ENCODE results near the gene STRA8.

GRCh38 chr7:134515824-134516284 is 11.5 kb upstream of the AKR1B10 start:
- PRO-cap: no peak

GRCh38 chr7:134636031-134636574 is 10.6 kb upstream of the BPGM start:
- PRO-cap: no peak

GRCh38 chr7:134645798-134646652 is 628 bp upstream of the BPGM start:
- PRO-cap: bidirectional peak, plus-strand start at chr7:134646854, minus-strand start at chr7:134646548

- PRO-cap: no peak
Measured at GRCh38 chr7:134933862-134934456, 52.3 kb upstream of the AGBL3 start.

- PRO-cap: no peak
Measured at GRCh38 chr7:134993755-134994439, 7.6 kb downstream of the AGBL3 start.

- PRO-cap: no peak
Measured at GRCh38 chr7:134994951-134996125, 9.0 kb downstream of the AGBL3 start.

DNA sequence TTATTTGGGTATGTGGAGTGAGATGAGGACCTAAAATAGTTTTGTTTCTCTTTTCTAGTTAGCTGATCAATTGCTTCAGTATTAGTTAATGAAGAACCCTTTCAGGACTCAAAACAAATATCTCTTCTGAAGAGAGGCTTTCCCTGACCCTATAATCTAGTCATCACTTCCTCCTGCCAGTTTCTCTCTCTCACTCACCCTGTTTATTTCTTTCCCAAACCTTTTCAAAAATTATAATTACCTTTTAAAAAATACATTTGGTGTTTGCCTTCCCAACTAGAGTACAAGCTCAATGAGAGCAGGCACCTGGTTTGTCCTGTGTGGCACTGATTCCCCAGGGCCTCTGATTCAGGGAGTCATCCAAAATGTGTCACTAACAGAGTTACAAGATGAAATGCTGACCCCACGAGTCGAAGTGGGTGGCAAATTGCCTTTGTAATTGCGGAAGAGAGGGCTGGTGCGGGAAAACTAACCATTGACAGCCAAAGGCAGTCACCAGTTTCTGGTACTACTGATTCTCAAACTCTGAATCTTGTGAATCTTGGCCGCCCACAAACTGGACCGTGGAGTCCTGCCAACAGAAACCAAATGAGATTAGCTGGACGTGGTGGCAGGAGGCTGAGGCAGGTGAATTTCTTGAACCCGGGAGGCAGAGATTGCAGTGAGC is 2.4 kb downstream of the TMEM140 start:
- PRO-cap: no peak

- PRO-cap: no peak
Measured at GRCh38 chr7:135164097-135165027, 6.1 kb downstream of the CYREN start.

- PRO-cap: no peak
Measured at GRCh38 chr7:135171271-135172371, 1.1 kb upstream of the CYREN start.

DNA sequence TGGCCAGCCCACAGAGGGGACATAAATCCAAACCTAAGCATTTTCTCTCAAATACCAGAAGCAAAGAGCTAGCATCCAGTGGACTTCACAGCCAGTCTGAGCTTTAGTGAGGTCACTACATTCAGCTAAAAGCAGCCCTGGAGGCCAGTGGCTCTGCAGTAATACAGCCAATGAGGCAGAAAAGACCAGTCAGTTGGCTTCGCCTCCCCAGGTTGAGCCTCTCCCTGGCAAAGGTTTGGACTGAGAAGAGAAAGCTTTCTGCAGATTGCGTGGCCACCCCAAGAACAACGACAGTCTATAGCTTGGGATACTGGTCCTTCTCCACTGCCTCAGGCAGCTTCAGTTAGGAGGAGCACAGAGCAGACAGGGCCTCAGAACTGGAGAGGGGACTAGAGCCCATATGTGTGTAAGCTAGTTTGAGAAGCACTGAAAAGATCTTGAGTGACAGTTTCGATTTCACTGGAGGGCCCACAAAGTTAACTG is 3.8 kb downstream of the WDR91 start:
- PRO-cap: no peak

DNA sequence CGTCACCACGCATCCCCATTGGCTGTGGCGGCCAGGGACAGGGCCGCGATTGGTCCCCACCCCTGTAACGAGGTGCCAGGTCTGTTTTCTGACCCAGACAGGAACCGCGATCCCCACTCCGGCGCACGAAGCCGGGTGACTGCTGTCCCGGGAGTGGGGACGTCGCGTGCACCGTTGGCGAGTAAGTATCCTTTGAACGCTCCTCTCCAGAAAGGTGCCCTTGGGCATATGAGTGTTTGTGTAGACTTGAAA is at the start of gene STRA8:
Gene STRA8 (plus strand): TSS at position 116 of the 252 bp plus-strand sequence.
- PRO-cap: no peak

DNA sequence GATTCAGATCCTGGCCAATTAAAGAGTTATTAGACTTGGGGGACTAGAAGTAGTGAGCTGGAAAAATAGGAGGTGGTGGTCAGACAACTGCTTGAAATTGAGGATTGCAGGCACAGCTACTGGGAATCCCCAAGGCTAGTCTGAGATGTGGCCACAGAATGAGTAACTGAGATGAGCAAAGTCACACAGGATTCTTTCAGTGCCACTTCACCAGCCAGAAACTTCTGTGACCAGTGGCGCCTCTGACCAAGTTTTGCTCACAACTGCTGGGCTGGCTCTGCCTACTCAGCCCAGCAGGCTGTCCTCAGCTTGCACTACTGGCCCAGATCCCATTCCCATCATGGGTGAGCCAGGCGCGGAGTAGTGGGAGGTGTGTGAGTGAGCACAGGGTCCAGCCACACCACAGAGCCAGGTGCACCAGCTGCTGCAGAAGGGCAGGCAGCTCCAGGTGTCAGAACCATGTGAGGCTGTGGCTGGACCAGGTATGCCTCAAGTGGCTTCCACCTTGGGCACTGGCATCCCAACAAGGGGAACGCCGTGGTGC is 29.4 kb downstream of the STRA8 start:
- PRO-cap: no peak

GRCh38 chr7:135619232-135619928 is 42.9 kb upstream of the STMP1 start:
- PRO-cap: no peak

DNA sequence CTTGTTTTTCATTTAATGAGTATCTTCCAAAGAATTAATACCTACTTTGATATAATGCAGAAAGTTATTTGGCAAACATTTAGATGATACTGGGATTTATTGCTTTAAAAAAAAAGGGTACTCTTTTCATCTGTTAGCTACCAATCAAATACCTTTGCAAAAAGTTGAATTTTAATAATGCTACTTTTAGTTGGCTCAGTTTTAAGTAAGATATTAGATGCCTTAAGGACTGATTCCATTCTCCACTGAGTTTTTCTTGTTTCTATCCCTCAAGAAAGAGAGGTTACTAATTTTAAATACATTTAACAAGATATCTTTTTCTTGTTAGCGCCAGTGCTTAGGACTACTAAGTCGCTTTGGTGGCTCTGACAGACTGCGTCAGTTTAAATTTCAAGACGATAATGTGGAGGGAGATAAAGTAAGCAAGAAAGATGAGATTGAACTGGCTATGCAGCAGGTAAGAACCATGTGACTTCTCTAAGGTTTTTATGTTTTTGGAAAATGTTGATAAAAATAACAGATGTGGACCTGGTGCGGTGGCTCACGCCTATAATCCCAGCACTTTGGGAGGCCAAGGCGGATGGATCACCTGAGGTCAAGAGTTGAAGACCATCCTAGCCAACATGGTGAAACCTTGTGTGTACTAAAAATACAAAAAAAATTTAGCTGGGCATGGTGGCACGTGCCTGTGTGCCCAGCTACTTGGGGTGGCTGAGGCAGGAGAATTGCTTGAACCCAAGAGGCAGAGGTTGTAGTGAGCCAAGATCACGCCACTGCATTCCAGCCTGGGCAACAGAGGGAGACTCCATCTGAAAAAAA is 24.5 kb upstream of the STMP1 start:
- PRO-cap: no peak

GRCh38 chr7:135766457-135766889 is 17.9 kb upstream of the FAM180A start:
- PRO-cap: no peak

DNA sequence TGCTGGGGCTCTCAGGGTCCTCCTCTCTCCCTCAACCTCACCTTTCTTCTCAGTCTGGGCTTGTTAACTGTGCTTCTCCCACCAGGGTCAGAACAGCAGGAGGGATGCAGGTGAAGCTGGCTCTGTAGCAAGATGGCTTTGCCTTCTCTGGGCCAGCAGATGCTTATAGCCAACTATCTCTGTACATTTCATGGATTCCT is 93.1 kb upstream of the FAM180A start:
- PRO-cap: no peak

DNA sequence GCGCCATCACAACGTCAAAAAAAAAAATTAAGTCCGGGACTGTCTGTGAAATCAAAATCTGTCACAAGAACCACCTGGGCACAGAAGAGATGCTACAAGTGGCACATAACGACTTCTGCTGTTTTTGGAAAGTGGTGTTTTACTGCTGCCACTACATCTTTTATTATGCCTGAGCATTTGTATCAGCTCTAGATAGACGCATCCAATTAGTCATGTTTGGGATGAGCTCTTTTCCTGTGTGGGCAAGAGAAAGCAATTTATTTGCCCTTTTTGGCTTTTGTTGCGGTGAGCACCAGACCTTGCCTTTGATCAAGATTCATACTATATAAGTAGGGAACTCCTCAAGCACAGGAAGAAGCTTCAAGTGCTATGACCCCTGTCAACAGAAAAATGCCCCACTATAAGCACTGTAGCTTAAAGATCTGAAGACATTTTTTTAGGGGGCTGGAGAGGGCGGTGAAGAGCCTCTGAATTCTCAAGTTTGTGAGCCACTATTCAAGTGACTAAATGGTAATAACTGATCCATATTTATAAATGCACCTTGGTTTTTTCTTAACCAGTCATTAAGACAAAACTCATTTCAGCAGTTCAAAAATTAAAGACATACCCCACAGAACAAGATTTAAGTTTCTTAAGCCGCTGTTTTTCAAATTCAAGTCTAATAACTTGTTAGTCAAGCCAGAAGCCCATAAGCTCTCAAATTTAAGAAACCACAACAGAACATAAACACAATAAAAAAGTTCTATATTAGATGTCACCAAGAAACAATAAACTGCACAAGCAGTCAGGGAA is 10.4 kb downstream of the MTPN start:
- PRO-cap: no peak

DNA sequence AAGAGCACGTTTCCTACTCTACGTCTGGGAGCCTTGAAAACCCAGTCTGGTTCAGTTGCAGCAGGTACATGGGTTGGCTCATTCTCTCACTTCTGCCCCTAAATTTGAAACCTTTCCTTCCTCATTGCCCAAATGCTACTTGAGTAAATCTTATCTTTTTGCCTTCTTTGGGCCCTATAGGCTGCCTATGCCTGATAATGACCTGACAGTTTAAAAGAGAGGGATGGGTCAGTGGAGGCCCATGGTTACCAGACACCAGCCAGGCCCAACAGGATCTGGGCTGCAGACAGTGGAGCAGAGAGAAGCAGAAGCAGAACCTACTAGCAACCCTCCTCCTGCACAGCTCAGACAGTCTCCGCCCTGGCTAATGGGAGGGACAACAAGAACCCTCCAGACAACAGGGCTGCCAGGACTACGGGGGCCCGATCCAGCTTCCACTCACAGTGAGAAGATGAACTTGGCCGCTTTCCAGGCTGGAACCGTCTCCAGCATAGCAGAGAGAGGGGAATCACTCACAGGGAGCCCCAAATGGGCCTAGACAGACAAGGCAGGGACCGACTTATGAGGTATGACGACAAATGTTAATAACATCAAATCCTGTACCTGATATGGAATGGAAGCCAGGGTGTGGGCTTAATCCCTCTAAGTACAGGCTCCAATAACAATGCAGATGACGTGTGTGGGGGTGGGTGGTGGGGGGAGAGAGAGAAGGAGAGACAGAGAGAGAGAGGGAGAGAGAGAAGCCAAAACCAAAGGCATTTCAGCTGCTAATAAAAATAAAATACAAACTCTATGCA is 31.7 kb upstream of the DGKI start:
- PRO-cap: no peak

GRCh38 chr7:137937107-137937510 is 64.8 kb downstream of the CREB3L2 start:
- PRO-cap: no peak

GRCh38 chr7:138169604-138170110 is 93.4 kb downstream of the AKR1D1 start:
- PRO-cap: no peak

All from NALM6 (cell line).